Left common carotid artery plus branches (tissue), 1 donor: ENCODE data around the genes RCAN2, SLC25A27 and PTCHD4.

GRCh38 chr6:46490751-46491779 lies at the start of gene RCAN2:
Gene RCAN2 (minus strand): TSS chr6:46491449.
- PRO-cap = bidirectional peak, plus-strand start at chr6:46491579, minus-strand start at chr6:46491438

DNA sequence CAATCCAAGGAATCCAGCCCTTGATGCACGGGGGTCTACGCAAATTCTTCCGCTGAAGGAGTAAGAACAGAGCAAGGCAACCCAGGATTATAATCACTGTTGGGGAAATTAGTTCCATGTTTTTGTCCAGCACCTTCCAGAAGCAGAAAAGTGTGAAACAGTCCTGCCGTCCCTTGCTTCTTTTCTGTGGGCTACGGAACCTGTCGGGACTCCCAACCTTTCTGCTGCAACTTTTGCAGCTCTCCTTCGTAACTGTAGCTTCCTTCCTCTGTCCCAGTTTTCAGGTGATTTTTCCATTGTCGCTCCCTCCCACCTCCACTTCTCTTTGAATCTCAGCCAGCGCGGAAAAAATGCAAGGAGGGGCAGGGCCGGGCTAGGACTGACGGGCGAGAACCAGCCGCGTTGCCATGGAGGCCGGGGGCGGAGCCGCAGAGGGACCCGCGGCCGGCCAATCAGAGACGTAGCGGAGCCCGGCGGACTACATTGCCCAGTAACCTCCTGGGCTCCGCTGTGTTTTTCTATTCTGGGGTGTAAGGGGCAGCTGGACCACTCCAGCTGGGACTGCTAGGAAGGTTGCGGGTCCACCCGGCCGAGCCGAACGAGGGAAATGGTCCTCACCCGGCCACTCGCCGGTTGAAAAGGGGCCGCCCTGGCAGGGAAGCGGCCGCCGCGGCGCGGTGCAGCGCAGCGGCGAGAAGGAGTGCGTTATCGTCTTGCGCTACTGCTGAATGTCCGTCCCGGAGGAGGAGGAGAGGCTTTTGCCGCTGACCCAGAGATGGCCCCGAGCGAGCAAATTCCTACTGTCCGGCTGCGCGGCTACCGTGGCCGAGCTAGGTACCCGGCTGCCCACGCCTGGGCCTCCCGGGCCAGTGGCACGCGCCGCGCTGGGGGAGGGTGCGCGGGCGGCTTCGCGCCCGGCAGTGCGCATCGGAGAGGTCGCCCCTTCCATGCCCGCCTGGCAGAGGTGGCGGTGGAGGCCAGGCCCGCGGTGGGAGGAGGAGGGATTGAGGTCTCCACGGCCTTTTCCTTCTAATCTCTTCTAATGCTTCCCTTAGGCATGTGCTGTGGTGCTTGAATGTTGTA lies at the start of gene SLC25A27:
TSS of gene SLC25A27 (plus strand) at position 511 of the 1,083 bp plus-strand sequence.
- PRO-cap = bidirectional peak, plus-strand start at position 521 of the sequence, minus-strand start at position 327 of the sequence

DNA sequence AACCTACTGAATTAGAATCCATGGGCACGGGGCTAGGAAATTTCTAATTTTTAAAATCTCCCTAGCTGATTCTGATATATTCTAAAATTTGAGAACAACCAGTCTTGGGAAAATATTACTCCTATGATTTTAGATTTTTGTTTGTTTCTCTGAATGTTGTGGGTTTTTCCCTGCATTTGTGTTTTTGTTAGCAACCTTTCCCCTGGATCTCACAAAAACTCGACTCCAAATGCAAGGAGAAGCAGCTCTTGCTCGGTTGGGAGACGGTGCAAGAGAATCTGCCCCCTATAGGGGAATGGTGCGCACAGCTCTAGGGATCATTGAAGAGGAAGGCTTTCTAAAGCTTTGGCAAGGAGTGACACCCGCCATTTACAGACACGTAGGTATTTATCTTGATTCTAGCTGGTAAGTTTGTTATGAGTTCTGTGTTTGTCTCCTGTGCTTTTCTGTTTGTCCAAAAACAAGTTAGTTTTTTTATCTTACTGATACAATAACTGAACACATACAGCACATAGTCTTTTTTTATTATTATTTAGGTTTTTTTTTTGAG lies 3.0 kb downstream of the SLC25A27 start:
- PRO-cap = no peak

- PRO-cap = no peak
Measured at GRCh38 chr6:46658374-46658790, 5.6 kb downstream of the SLC25A27 start.

- PRO-cap = no peak
Measured at GRCh38 chr6:46903241-46903691, 18.5 kb downstream of the ADGRF5 start.

- PRO-cap = no peak
Measured at GRCh38 chr6:46923965-46924668, 2.4 kb upstream of the ADGRF5 start.

- PRO-cap = no peak
Measured at GRCh38 chr6:47116379-47116978, 74.3 kb upstream of the ADGRF1 start.

DNA sequence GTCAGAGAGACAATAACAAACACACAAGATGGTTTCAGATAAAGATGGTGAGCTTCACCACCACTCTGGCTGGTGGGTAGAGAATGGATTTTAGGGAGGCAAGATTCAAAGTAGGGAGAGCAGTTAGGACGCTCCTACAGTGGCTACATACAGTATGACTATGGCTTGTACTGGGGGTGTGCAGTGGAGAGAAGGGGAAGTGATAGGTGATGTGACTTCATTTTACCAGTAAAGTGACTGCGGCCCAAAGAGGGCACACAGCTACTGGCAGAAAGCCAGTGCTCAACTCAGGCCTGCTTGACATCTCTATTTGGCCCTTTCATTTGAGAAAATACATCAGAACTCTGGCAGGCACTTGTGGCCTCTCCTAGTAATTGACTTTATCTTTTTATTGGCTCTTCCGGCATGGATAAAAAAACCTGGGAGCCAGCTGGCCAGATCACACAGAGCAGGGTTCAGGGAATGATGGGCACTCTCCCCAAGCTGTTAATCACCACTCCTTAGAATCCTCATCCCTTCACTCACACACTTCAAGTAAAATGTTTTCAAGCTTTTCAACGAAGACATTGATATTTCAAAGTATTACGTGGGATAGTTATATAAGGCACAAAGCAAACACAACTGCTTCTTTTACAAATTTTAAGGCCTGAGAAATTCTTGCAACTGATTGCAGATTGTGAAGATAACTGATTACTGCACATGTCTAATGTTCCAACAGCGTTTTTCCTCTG lies 73.7 kb downstream of the TNFRSF21 start:
- PRO-cap = no peak

GRCh38 chr6:47407146-47407696 lies 70.4 kb upstream of the CD2AP start:
- PRO-cap = no peak

- PRO-cap = no peak
Measured at GRCh38 chr6:47413816-47414414, 63.7 kb upstream of the CD2AP start.

DNA sequence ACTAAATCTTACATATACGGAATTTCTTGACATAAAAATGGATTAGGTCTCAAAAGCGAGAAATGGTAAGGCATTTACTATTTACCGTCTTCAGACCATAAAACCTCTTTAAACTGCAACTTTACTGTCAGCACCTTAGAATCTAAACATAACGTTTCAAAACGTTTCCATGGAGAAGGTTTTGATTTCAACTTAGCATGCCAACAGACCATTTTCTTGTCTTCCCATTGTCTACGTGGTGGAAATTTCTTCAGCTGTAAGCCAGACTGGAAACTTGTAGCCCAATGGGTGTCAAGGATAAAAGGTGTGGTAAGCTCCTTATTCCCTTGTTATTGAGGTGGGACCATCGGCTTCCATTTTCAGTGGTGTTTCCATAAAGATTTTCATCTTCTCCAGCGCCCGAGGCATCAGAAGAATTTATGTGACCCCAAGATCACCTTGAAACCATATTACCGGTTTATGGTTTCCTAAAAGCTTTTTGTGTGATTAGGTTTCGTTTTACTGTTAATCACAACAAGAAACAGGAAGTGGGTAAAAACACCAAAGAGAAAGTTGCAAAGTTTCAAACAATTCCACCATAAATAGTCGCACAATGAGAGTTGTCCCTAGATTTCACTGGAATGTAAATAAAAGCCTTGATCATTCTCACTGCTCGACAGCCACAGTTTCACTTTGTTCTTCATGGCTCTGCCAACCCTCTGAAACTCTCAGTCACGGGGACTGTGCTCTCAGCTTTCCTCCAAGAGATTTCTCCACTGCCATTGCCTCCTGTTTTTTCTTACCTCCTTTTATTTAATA lies 63.0 kb upstream of the CD2AP start:
- PRO-cap = no peak

GRCh38 chr6:47419476-47420043 lies 58.0 kb upstream of the CD2AP start:
- PRO-cap = no peak

DNA sequence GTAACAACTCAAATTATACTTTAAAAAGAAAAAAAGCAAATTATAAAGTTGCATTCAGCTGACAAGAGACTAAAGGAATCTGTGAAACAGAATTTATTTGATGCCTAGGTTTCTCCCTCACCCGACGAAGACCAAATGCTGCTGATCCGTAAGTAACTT lies 545 bp upstream of the CD2AP start:
- PRO-cap = no peak

DNA sequence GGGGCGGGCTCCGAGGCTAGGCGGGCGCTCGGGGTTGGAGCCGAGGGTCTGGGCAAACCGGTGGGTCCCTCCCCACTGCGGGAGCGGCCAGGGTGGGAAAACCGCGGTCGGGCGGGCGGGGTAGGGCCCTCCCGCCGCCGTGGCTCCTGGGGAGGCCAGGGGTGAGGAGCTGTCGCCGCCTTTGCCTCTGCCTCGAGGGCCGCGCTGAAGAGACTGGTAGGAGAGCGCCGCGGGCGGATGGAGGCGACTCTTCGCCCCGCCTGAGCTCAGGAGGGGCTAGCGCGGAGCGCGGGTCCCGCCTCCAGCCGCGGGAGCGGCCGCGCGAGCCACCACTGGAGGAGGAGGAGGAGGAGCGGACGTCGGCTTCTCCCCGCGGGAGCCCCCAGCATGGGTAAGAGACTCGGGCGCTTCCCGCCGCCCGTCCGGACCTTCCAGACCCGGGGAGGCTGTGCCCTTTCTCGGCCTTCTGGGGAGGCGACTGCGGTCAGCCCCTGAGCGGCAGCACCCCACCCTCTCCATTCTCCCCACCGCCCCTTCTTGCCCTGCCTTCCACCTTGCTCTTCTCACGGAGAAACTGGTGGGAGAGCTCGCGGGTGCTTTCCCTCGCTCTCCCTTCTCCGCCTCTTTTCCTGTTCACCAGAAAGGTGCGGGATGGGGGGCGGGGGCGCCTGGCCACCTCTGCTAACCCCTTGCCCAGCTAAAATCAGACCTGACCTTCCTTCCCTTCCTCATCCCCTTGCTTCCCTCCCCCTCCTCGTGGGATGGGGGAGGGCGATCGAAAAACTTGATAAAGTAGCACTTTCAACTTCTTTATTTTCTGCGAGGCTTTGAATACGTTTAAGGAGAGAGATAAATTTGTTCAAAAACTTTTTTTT lies 506 bp downstream of the CD2AP start:
- PRO-cap = bidirectional peak, plus-strand start at position 335 of the sequence, minus-strand start at position 195 of the sequence

GRCh38 chr6:47567020-47567929 lies 89.7 kb downstream of the CD2AP start:
- PRO-cap = no peak

DNA sequence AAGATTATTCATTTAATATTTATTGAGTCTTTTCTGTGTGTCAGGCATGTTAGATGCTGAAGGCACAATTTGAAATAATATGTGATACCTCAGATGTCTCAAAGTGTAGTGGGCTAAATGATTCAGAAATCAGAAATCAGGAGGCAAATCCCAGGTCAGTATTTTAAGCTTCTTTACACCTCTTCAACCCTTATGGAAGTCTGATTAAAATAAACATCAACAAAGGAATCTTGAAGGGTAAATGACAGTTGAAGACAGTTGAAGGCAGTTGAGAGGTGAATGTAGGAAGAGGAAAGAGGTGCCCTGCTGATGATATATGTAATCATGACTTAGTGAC lies 4.9 kb downstream of the OPN5 start:
- PRO-cap = no peak

GRCh38 chr6:48110855-48111521 lies at the start of gene PTCHD4:
Gene PTCHD4 (minus strand): TSS chr6:48111197.
- PRO-cap = no peak

GRCh38 chr6:49500877-49501280 lies 1.2 kb downstream of the GLYATL3 start:
- PRO-cap = no peak

GRCh38 chr6:50417302-50417559 lies 296.1 kb upstream of the TFAP2D start:
- PRO-cap = no peak

GRCh38 chr6:51494847-51495675 lies 592.4 kb downstream of the PKHD1 start:
- PRO-cap = no peak